Parietal lobe (tissue), 2 donors: ENCODE data around the gene FAM200C.

- RAMPAGE, long total RNA, result no peak
Observed at GRCh38 chr5:160311429-160311752, 973 bp downstream of the CCNJL start.

GRCh38 chr5:160315829-160316316 lies 3.5 kb upstream of the CCNJL start:
- RAMPAGE, long total RNA, result no peak

DNA sequence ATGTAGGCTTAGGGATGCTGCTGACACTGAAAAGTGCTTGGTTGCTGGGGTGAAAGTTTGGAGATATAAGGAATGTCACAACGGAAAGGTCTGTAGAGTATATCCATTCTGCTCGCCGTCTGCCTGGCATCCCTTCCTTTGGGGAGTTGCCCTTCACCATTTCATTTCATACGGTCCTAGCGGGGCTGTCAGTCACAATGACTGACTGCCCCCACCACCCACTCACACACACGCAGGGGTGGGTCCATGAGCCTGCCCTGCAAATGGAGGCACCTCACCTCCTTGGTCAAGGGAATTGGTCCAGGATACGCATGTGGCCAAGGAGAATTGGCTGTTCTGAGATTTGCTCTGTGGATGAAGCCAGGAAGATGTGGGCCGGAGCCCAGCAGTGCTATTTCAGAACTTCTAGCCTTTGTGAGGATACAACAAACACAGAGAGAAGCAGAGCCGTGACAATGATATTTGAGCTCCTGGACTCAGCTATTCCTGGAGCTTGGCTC lies 17.1 kb downstream of the C1QTNF2 start:
- RAMPAGE, long total RNA, result no peak

DNA sequence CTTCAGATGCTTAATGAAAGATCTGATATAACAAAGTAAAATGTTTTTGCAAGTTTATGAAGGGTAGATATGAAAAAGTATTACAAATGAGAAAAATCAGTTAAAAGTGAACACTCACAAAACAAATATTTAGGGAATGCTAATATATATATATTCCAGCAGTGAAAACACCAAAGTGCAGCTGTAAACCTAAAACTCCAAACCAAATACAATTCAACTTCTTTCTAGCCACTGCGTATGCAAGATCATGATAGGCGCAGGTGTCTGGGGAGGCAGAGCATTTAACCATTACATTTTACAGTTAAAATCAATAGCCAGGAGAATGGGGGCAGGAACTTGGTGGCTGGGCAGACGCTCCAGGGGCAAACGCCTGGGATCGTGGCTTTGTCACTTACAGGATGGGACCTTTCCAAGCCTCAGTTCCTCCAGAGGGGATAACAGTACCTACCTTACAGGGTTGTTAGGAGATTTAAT lies 626 bp downstream of the FAM200C start:
- RAMPAGE, long total RNA, result no peak

DNA sequence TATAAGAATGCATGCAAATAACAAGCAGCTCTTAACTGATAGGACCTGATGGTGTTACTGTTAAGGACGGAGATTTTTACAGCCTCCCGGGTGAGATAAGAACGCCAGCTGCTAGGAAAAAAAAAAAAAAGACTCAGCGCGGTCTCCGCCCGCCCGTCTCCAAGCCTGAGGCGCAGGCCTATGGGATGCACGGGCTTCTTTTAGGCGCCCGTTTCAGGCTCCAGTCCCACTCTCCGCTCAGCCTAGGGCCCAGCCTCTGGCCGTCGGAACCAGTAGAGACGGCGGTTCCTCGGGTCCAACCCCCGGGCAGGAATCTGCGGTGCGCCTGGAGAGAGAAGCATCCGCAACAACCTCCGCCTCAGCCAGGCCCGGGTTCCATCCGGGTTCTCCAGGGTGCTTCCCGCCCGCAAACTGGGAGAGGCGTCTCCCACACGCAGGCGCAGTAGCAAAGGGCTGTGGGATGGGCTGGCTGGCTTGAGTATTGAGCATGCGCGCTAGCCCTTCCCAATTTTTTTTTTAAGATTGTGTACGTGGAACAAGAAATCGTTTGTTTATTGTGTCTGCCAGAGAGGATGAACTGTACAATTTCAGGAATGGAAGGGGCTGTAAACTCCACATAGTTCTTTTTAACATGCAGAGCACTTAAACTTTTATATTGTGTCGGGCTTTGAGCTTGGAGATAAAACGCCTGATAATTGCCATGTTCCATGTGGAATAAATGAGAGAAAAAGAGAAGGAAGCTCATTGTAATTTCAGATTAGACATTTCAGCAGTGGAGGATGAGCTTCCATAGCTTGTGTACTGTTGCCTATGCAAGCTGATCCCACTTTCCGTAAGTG lies at the start of gene FAM200C:
TSS of gene FAM200C (minus strand) at position 390 of the 839 bp plus-strand sequence.
- RAMPAGE, long total RNA, result no peak

DNA sequence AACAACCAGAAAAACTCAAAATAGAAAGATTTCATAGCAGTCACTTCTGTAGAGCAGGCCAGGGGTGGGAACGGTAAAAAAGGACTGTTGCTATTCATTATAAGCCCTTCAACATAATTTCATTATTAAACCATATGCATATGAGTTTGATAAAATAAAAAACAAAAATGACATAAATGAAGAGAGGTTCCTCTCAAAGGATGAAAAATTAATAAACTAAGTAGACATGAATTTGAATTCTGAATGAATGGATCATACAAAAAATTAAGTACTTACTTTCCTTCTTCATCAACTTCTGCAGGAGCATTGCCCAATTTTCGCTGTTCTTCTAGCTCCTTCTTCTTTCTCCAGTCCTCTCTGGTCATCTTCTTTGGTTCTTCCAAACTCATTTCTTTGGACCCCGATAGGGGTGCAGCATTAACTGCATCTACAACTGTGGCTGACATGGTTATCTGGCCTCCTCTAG lies 4.0 kb downstream of the SLU7 start:
- RAMPAGE, long total RNA, result no peak

- RAMPAGE, long total RNA, result no peak
Observed at GRCh38 chr5:160924261-160924705, 72.3 kb upstream of the ATP10B start.

- RAMPAGE, long total RNA, result no peak
Observed at GRCh38 chr5:161139171-161139463, 287.1 kb upstream of the ATP10B start.

- RAMPAGE, long total RNA, result no peak
Observed at GRCh38 chr5:161751531-161752041, 66.1 kb downstream of the GABRA6 start.

DNA sequence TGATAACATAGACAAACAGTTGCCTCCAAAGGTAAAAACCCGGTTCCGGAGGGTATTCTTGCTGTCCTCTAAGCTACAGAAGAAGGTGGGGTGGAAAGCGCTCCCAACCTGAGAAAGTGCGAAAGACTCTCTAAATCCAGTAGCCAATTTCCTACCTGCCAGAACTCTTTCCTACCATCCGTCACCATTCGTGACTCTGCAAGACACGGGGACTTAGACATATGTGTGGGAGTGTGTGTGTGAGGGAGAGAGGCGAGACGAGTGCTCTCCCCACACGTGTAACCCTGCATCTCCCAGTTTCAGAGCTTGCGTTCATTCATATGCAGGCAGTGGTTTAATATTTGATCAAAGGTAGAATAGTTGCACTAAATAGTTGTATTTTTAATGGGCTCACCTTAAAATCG lies 482 bp upstream of the GABRA1 start:
- RAMPAGE, long total RNA, result no peak

GRCh38 chr5:162067080-162067651 lies 407 bp upstream of the GABRG2 start:
- RAMPAGE, long total RNA, result no peak

- RAMPAGE, long total RNA, result no peak
Observed at GRCh38 chr5:163449807-163450369, 10.0 kb downstream of the NUDCD2 start.

DNA sequence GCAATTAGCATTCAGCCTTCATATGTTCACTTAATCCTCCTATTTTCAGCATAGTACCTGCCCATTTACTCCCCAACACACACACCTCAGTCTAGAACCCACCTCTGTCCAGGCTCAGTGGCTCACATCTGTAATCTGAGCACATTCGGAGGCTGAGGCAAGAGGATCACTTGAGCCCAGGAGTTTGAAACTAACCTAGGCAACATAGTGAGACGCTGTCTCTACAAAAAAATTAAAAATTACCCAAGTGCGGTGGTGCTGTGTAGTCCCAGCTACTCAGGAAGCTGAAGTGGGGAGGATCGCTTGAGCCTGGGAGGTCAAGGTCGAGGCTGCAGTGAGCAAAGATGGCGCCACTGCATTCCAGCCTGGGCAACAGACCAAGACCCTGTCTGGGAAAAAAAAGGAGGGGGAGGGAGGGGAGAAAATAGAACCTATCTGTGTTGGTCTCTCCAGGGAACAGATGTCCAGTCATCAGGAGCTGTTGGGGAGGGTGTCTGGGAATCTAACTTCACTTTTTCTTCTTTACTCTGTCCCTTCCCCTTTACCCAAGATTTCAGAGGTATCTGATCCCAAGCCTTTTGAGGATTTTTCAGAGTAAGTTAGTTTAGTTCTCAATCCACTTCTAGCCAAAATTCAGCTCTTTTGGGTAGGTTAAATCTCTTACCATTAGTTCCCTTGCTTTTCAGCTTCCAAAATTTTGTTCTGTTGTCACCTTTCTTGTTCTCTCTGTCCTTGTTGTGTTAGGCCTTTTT lies 24.3 kb downstream of the MAT2B start:
- RAMPAGE, long total RNA, result no peak

DNA sequence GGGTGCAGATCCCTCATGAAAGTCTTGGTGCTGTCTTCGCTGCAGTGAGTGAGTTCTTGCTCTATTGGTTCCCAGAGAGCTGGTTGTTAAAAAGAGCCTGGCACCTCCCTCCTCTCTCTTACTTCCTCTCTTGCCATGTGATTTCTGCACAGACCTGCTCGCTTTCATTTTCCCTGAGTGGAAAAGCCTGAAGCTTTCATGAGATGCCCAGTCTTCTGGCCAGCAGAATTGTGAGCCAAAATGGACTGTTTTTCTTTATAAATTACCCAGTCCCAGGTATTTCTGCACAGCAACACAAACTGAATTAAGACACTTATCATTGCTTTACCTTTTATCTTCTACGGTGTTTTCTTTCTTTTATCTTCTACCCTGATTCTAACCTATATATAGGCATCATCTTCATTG lies 221.7 kb downstream of the MAT2B start:
- RAMPAGE, long total RNA, result no peak

DNA sequence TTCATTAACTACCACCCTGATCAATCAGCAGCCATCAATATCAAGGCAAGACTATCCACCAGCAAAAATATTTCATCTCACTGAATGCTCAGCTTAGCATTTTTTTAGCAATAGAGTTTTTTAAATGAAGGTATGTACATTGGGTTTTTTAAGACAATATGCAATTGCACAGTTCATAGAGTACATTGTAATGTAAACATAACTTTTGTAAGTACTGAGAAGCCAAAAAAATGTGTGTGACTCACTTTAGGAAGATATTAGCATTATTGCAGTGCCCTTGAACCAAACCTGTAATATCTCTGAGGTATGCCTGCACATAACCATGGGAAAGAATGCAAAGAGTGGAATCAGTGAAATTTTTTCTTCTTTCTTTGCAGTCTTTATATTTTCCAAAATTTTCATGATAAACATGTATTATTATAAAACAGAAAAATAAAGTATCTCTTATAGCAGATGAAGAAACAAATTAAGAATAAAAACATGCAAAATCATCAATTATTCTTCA lies 220.7 kb upstream of the TENM2 start:
- RAMPAGE, long total RNA, result no peak

DNA sequence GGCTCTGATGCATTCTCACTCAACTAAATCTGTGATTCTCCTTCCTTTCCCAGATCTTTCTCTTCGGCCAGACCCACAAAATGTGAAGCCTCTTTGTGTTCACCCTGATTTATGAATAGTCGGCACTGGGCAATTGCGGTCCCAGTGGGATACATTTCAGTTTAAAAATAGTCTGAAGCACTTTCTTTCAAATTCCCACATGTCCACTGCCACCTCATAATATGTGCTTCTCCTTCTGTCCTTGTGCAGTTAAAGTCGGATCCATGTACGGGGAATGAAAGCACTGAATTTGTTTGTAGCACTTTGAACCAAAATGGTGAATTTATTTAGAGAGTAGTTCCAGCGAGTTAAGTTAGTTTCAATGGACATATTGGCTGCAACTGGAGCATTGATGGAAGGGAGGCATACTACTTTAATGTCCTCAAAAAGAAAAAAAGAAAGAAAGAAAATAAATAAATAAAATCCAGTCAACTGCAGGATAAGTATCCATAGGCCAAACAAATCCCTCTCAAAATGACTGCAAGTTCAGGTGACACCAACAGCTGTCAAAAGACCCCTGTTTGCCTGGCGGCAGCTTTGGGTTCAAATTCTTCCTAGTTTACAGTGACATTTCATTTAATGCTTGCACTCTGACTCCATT lies 317.4 kb downstream of the TENM2 start:
- RAMPAGE, long total RNA, result no peak

- RAMPAGE, long total RNA, result no peak
Observed at GRCh38 chr5:167459426-167459691, 480.5 kb downstream of the TENM2 start.

GRCh38 chr5:167943947-167944439 lies 347.5 kb upstream of the WWC1 start:
- RAMPAGE, long total RNA, result no peak

DNA sequence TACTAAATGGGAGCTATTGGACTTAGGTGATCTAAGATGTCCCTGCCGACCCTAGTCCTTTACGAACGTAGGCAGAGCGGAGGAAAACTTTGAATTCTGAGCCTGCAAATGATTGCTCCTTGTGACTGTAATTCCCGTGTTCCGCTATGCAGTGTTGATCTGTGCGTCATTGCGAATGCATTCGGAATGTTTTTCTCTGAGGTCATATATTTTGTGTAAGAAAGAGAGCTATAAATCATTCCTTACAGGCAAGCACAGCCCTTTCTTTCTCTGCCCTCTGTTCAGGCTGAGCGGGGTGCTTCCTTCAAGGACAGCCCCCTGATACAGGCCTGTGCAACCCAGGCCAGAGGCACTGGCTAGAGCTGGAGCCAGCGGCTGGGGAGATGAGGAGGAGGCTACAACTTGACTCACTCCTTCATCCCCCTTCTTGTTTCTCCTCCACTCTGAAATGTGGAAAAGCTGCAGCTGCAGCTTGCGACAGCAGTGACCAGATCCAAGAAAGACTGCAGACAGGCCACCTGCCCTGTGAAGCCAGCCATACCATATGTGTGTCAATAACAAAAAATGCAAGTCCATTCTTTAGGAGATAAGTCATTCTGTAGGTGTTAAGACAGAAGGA lies 345.8 kb upstream of the WWC1 start:
- RAMPAGE, long total RNA, result no peak

GRCh38 chr5:168226861-168227391 lies 64.5 kb upstream of the WWC1 start:
- RAMPAGE, long total RNA, result no peak